Hematopoietic multipotent progenitor cell (in vitro differentiated cells): ENCODE measurements around a stretch of chr5.

GRCh38 chr5:149381937-149382440 is 2.9 kb upstream of the IL17B start:
- CAGE, long polyA plus RNA: no peak

DNA sequence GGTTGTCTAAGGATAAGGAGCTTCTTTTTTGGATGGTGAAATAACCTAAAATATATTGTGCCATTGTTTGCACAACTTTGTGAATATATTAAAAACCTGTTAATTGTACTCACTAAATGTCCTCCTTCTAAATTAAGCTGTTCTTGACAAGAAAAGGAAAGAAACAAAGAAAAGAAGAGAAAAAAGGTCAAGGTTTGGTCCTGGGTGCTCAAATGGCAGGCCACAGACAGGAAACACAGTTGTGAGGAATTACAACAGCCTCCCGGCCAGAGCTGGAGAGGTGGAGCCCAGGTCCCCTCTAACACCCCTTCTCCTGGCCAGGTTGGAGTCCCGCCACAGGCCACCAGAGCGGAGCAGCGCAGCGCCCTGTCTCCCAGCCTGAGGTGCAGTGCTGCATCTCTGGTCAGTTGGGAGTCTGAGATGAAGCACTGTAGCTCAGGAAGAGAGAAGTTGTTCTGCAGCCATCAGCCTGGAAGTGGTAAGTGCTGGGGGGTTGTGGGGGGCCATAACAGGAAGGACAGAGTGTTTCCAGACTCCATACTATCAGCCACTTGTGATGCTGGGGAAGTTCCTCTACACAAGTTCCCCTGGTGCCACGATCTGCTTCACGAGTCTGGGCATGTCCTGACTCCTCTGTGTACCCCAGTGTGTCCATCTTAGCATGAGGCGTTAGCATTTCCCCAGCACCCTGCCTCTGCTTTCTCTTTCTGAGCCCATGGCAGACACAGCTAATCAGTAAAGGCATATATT is 49.6 kb upstream of the IL17B start:
- CAGE, long polyA plus RNA: no peak

GRCh38 chr5:149455666-149456482 is 76.8 kb upstream of the IL17B start:
- CAGE, long polyA plus RNA: no peak

- CAGE, long polyA plus RNA: no peak
Observed at GRCh38 chr5:149466222-149467290, 84.7 kb downstream of the CSNK1A1 start.

- CAGE, long polyA plus RNA: no peak
Observed at GRCh38 chr5:149512923-149513750, 38.1 kb downstream of the CSNK1A1 start.

- CAGE, long polyA plus RNA: no peak
Observed at GRCh38 chr5:149561669-149562282, 10.5 kb upstream of the CSNK1A1 start.

GRCh38 chr5:149608559-149608921 is 27.2 kb downstream of the ARHGEF37 start:
- CAGE, long polyA plus RNA: no peak

- CAGE, long polyA plus RNA: no peak
Observed at GRCh38 chr5:149613847-149614667, 32.8 kb downstream of the ARHGEF37 start.

- CAGE, long polyA plus RNA: no peak
Observed at GRCh38 chr5:149730500-149730696, 288 bp downstream of the PPARGC1B start.

- CAGE, long polyA plus RNA: no peak
Observed at GRCh38 chr5:149778180-149779514, 48.5 kb downstream of the PPARGC1B start.

GRCh38 chr5:149782447-149783137 is 52.5 kb downstream of the PPARGC1B start:
- CAGE, long polyA plus RNA: no peak

- CAGE, long polyA plus RNA: no peak
Observed at GRCh38 chr5:149798348-149798912, 68.3 kb downstream of the PPARGC1B start.

DNA sequence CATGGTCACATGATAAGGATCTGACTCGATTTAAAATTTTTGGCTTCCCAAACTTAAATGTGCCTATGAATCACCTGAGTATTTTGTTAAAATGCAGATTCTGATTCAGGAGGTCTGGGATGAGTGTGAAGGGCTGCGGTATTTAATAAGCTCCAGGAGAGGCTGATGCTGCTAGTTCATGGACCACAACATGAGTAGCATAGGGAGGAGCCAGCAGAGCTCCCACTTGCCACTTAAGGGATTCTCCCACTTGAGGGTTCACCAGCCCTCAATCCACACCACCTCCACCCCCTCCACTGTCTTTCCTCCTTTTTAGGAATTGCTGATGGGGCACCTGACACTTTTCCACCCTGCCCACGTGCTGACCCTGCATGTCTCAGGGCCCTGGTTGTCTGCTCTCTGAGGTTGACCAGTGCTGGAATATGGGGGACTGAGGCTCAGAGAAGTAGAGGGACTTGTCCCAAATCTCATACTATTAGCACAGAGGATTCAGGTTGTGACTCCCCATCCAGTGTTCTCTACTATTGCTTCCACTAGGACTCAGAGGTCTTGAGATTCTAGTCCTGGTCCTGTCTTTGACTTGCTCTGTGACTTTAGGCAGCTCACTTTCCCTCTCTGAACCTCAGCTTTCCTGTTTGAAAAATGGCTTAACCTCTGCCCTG is 72.7 kb downstream of the PPARGC1B start:
- CAGE, long polyA plus RNA: no peak

GRCh38 chr5:149805733-149806201 is 75.7 kb downstream of the PPARGC1B start:
- CAGE, long polyA plus RNA: no peak

DNA sequence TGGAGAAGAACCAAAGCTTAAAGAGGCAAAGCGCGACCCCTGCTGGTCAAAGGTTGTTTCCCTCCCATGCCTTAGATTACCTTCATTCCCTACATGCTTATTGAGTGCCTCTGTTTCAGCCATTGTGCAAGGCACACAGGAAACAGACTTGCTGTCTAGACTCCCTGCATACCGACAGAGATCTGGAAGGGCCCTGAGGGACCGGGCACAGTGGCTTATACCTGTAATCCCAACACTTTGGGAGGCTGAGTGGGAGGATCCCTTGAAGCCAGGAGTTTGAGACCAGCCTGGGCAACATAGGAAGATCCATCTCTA is 98.4 kb downstream of the PPARGC1B start:
- CAGE, long polyA plus RNA: no peak

- CAGE, long polyA plus RNA: no peak
Observed at GRCh38 chr5:150024119-150024823, 23.7 kb downstream of the HMGXB3 start.

GRCh38 chr5:150173094-150173649 is 6.6 kb downstream of the CDX1 start:
- CAGE, long polyA plus RNA: no peak

GRCh38 chr5:150178054-150178777 is 11.6 kb downstream of the CDX1 start:
- CAGE, long polyA plus RNA: no peak

- CAGE, long polyA plus RNA: no peak
Observed at GRCh38 chr5:150245229-150245967, 44.2 kb downstream of the CAMK2A start.

GRCh38 chr5:150419579-150419903 is 6.8 kb upstream of the CD74 start:
- CAGE, long polyA plus RNA: no peak